ENCODE measurements around a stretch of chr9.

DNA sequence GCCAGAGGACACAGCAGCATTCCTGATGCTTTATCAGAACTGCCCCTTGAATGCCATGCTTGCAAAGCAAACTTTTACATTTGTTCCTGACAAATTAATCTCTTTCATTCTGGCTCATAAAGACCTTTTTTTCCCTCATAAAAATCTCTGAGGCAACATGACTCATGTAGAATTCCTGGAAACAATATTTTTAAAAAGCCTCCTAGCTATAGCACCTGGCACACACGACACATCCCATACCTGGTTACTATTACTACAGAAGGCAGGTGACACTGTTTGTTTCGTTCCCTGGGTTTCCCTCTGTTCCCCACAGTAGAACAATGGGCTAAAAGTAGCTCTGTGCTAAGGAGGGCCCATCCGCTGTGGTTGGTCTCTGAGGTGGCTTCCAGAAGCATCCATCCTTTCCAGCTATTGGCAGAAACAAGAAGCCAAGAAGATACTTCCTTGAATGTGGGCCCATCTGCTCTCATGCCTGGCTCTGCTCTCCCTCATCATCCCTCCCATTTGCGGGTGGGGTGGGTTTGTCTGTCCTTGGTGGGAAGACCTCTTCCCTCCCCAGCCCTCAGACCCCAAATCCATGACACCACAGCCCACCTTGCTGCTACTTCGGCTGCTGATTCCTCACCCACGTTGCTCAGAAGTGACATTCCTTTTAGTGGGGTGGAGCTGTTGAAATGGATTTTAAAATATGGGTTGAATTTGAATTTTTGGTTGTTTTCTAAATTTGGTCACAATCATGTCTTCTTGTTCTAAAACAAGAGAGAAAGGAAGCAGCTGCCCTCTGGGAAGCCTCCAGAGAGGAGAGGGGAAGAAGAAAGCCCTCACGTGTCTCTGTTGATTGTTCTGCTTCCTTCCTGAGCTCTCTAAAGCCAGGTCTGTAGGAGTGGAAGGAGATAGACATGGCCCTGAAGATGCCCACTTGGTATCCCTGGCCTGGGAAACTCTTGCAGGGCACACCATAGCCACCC, 59.3 kb downstream of the GALNT12 start:
- RRBS: no CpG with 5 or more reads among the region's 7 CpGs

DNA sequence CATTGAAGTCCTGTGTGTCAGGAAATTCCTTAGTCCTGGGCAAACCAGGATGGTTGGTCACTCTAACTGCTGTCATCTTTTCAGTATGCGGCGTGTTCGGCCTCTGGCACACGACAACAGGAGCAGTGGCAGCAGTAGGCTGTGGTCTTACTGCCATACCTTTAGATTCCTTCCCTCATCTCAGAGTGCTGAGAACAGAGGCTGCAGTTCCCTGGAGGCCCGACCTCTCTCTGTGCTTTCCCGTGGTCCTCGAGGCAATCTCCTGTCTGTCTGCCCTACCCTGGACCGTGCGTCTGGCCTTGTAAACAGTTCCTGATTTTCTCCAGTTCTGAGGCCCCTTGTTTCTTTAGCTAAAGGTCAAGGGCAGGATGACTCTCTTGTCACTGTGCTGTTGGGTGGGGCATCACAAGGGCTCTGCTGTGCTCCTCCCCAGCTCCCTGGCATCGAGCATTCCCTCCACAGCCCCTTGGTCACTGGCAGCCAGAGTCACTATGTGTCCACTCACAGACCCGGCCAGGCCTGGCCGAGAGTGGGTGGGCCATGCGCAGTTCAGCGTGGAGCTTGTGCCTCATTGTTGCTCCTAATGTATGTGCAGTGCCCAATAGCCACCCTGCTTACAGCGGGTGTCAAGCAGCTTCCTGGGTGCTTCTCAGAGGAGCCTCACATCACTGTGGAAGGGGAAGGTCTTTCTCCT, 18.5 kb upstream of the COL15A1 start:
- RRBS: no CpG with 5 or more reads among the region's 15 CpGs

- RRBS: no CpG with 5 or more reads among the region's 13 CpGs
Observed at GRCh38 chr9:98958030-98958802, 14.5 kb downstream of the COL15A1 start.

- RRBS: 21% methylated on average over 4 of the region's 25 CpGs
Observed at GRCh38 chr9:98998243-98999362, 54.9 kb downstream of the COL15A1 start.

DNA sequence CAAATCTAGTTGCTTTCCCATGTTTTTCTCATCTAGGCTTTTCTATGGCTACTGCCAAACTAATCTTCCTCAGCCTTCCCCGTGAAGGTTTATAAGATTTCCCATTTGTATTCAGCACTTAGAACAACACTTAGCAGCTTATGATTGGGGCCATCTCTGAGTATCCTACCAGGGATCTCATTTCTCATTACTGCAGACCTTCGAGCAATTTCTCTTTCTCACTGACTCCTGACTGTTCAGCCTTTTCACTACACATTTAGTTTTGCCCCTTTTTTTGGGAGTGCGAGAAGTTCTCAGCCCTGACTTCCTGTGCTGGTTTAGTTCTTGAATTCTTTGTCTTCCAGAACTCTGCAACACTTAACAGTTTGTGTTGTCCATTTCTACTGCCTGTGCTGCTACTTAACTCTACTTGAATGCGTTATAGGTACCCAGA, 2.7 kb downstream of the TGFBR1 start:
- RRBS: no CpG with 5 or more reads among the region's 4 CpGs

DNA sequence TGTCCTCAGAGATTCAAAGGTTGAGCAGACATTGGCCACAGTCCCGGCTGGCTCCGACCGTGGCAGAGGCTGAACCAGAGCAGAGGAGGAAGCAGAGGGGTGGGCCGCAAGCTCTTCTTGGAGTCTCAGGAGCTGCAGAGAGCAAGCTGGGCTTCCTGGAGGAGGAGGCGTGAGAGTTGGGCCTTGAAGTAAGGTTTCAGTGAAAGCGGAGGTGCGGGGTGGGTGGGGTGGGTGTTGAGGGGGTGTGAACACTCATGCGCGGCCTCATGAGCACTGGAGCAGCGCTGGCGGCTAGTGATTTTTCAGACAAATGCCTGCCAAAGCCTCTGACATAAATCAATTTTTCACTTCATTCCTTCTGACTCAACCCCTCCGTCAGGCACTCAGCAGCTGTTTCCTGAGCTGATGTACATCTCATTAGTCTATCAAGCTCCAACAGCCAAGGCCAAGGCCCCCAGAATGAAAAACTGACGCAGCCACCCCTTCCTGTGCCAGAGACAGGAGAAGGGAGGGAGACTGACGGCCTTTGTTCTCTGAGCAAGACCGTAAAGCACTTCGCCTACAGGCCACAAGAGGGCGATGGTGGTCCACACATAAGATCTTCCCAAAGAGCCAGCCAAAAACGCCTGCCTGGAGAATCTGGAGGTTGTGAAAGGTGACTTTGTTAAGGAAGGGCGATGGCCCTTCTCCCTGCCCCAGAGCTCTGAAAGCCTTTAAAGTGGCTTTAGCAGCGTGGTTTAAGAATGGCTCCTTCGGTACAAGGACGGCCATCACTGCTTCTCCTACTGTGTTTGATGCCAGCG, 37.3 kb downstream of the ALG2 start:
- RRBS: no CpG with 5 or more reads among the region's 23 CpGs

DNA sequence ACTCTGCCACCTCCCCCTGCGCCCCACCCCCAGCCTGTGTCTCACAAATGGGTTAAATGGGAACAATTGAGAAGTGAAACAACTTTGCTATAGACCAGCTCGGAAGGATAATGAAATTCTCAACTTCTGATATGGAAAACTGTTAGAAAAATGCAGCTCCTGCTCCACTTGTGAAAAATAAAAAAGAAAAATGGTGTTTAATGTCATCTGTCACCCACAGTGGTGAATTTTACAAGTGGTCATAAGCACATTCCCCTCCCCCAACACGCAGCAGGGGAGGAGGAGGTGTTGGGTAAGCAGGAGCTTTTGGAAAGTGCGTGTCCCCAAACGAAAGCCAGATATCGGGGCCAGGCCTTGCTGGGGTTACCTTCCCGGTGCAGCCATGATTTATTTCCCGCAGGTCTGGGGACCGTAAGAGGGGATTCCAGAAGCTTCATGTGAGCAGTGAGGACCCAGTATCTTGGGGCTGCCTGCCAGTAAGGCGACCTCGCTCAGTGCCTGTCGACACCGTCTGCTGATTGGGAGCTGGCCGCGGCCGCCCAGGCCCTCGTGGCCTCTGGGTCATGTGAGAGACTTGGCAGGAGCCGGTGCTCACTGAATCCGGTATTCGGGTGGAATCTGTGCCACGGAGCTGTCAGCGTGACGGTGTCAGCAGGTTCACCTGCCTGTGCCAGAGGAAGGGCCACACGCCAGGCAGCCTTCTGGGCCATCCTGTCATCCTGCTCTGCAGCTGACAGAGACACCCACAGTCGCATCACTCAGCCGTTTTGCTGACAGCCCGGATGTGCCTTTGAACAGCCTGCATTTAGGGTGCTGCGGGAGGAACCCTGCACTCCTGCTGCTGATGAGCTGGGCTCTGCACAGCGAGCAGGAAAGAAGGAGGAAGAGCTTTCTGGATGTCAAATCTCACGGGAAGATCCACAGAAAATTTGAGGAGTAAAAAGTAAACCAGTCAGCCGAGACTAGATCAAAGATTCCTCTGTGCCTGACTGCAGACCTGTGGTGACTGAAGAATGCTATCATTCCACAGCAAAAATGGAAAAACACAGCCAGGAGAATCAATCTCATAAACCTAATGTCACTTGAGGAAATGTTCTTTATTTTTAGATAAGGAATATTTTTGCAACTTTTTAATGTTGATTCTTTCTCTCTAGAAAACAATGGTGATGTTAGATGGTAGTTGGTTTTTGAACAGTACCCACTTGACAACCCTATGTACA, 37.4 kb downstream of the SEC61B start:
- RRBS: no CpG with 5 or more reads among the region's 31 CpGs

- RRBS: no CpG with 5 or more reads among the region's 4 CpGs
Observed at GRCh38 chr9:99829717-99830156, 8.1 kb downstream of the NR4A3 start.

DNA sequence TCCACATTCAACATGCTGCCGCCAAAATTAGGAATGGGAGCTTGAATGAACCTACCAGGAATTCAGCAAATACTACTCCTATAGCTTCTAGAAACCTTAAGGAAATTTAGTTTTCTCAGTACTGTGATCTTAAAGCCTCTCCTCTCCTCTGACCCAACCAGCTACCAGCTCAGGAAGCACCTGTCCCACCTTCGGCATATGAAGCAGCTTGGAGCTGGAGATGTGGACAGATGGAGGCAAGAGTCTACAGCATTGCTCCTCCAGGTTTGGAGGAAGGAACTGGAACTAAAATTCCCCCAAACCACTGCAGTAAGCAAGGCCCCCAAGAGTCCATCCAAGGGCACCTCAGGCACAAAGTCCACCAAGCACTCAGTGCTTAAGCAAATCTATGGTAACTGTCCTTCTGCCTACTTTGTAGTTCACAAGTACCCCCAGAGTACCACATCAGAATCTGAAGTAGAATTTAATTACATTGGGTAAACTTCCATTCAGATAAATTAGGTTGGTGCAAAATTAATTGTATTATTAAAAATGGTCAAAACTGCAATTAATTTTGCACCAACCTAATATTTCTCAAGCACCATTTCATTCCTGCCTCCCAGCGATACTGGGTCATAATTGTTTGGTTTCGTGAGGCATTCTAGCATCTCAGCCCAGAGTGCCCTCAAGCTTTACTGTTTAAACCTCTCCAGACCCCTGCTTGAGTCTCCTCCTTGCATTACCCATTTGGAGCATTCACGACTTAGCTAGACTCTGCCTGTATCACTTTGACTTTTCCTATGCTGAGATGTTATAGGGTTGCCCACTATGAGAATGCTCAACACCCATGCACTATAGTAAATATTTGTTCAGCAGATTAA, 55.8 kb downstream of the TEX10 start:
- RRBS: no CpG with 5 or more reads among the region's 5 CpGs

- RRBS: no CpG with 5 or more reads among the region's 9 CpGs
Observed at GRCh38 chr9:101409160-101410045, 10.8 kb downstream of the ZNF189 start.

DNA sequence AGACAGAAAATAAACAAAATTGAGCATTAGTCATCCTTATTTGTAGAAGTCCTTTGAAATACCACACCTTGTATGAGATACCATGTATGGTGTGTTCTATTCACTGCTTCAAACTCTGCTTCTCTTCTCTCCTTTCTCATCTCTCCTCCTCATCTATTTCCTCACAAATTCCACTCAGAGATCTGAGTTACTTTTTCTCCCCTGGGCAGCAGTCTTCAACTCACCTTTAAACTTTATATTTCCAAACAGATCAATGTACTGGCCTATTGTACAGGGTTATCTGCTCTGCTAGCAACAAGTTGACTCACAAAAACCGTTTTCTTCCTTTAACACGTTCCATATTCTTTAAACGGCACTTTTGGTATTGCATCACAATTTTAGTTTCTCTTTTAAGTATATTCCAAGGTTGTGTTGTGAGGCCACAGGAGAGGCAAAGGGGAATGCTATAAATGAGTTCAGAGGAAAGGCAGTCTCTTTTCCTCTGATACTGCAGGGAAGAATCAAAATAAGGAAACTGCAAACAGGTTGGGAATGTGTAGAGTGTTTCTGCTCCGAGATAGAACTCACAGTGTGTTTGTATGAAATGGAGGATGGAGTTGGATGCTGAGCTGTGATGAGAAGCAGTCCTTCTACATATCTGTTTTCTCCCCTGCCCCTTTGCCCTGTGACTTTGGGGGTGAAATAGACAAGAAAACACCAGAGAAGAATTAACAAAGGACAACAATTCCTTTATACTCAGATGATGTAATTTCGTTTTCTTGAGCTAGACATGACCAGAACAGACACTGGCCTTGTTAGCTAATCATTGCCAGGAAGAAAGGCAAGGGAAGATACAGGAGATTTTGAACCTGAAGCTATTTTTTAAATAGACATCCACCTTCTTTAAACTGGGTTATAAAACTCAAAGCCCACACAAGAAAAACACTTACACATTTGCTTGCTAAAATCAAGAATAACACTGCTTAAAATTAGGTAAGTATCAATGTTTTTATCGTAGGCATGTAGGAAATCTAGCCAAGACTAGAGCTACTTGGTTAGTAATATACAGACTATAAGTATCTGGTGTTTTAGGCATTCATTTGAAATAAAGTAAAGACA, 10.0 kb upstream of the ALDOB start:
- RRBS: no CpG with 5 or more reads among the region's 6 CpGs

DNA sequence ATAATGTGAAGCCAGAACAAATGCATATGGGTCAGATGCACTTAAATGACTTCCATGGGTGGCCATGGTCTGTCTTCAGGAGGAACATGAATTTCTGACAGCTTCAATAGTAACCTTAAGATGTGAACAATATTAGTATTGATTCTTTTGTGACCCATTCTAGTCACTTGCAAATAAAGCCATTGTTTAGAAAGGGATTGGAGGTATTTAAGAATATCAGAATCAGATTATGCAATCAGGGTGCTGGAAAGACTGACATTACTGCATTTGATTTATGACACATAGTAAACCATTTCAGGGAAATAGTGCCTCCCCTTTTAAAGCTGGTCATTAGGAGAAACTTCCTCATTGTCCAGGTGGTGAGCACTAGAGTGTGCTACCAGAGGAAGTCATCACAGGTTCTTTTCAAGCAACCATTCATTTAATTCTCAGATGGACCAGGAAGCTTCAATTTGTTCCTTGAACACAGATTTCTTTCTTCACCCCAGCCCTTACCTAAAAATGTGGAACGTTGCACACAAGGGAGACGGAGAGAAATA, 32.1 kb downstream of the GRIN3A start:
- RRBS: no CpG with 5 or more reads among the region's 2 CpGs

DNA sequence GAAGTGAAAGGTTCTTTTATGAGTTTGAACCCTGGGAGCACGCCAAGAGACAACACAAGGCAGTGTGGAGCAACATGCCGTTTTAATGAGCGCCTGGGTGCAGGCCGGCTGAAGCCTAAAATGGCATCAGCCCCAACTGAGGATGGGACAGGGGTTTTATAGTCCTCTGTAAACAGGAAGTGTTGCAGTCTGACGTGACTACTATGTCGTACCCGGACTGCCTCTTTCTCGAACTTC, 193.7 kb downstream of the CYLC2 start:
- RRBS: no CpG with 5 or more reads among the region's 8 CpGs

GRCh38 chr9:104093550-104094199, 434 bp upstream of the SMC2 start:
- RRBS: 0% methylated on average over 2 of the region's 40 CpGs

DNA sequence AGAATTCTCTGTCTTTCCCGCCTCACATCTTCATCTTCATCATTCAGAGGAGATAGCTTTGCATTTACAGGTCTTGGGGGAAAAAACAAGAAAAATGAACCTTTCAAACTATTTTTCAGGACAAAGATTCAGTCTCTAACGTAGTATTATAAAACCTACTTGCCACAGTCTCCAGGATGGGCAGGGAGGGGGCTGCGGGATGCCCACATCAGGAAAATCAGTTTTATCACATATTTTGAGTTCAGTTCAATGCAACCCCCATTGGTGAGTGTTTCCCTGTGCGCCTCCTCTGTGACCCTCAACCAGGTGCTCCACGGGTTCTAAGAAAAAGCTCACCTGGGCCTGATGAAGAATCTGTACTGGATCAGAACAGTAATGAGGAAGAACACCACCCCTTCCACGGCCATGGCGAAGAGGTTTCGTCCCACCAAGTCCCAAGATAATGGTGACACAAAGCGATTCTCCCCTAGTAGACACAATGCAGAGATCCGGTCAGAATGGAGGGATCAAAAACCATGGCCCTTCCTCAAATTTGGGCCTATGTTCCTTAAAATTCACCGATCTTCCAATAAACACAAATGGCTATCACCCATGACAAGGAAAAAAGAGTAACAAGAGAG, 29.0 kb downstream of the NIPSNAP3B start:
- RRBS: no CpG with 5 or more reads among the region's 11 CpGs

GRCh38 chr9:104899742-104900518, 28.0 kb downstream of the ABCA1 start:
- RRBS: no CpG with 5 or more reads among the region's 6 CpGs

DNA sequence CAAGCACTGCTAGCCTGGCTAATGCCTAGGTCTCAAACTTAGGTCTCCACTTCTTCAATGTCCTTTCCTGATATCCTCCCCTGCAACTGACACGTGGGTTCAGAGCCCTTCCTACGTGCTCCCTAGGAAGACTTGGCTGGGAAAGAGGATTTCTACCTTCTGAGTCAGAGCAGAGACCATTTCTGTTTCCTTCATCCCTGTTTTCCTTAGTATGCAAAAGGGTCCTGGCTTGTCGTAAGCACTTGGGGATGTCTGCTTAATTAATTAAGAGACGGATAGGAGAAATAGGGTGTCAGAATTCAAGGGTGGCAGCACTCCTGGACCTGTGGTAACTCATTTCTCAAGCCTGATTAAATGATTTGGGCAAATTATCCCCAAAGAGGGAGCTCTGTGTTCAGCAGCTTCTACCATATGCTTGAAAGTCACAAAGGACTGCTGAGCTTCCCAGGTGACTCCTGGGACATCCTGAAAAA, 20.7 kb downstream of the ABCA1 start:
- RRBS: no CpG with 5 or more reads among the region's 4 CpGs

DNA sequence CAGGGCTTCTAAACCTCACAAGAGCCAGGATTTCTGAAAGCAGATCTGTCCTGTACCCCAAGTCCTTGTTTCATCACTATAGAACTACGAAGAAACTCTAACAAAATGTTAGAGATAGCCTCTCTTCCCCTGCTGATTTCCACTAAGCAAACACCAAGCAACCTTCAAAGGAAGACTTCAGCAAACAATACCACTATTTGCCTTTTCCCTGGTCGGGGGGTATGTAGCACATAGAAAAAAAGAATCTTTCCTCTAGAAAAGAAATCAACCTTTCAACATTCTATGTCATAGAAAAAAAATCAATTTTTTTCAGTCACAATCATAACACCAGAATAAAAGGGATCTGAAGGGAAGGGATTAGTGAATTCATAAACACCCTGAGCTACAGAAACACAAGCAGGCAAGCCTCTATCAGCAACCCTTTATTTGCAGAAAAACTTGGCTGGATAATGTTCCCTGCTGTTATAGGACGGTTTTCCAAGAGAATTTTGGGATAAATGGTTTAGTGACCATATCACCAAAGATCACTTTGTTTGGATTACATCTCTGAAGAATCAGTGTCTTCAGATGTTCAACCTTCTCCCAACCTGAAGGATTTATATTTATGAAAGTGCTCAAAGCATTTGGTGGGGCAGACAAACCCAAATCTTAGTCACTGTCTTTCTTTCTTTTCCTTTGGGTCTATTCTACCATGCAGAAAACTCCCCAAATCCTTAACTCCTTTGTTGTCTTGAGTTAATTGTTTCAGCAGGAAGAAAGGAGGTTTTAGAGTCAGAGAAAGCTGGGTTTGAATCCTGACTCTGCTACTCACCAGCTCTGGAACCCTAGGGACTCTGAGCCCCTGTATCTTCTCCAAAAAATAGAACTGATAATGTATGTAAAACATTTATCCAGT, 15.2 kb downstream of the ABCA1 start:
- RRBS: no CpG with 5 or more reads among the region's 3 CpGs

- RRBS: no CpG with 5 or more reads among the region's 10 CpGs
Observed at GRCh38 chr9:105138491-105139118, 105.8 kb upstream of the SLC44A1 start.

Data from skeletal muscle cell (primary cell).